Mesangial cell (primary cell): ENCODE measurements around the gene KIF19.

DNA sequence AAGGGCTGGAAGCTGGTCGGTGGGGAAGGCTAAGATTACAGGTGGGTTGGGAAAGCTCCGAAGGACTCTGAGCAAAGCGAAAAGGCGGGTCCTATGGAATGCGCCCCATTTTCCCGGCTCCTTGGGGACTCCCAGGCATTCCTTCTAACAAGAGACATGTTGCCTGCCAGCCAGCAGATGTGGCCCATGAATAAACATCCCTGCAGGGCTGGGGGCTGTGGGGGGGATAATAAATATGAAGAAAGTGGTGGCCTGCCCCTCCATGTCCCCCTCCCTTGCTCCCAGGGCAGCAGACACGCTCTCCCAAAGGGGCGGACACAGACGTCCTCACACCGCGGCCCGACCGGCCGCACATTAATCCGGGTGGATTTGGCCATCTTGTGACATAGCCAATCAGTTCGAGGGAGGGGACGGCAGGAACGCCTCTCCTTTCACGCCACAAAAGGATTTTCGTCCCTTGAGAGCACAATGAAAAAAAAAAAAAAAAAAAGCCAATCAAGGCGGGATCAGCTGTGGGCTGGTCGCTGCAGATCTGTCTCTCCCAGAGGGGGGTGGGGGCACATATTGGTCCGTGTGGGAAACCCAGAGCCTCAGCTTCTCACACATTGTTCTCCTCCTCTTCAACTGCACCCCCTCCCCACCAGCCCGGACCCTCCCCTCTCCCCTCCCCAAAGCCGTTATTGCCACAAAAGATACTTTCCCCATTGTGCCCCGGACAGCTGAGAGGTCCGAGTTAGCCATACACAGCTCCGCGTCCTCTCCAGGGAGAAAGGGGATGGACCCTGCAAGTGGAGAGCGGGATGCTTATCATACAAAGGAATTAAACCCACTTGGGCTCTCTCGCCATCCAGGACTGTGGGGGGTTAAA lies 98.7 kb downstream of the SOX9 start:
- RAMPAGE, long total RNA, result no peak

GRCh38 chr17:72514705-72515329 lies 394.0 kb downstream of the SOX9 start:
- RAMPAGE, long total RNA, result no peak

GRCh38 chr17:72538588-72539246 lies 417.9 kb downstream of the SOX9 start:
- RAMPAGE, long total RNA, result no peak

GRCh38 chr17:72794807-72795065 lies 297.8 kb downstream of the SLC39A11 start:
- RAMPAGE, long total RNA, result no peak

- RAMPAGE, long total RNA, result no peak
Measured at GRCh38 chr17:72902073-72902377, 190.5 kb downstream of the SLC39A11 start.

DNA sequence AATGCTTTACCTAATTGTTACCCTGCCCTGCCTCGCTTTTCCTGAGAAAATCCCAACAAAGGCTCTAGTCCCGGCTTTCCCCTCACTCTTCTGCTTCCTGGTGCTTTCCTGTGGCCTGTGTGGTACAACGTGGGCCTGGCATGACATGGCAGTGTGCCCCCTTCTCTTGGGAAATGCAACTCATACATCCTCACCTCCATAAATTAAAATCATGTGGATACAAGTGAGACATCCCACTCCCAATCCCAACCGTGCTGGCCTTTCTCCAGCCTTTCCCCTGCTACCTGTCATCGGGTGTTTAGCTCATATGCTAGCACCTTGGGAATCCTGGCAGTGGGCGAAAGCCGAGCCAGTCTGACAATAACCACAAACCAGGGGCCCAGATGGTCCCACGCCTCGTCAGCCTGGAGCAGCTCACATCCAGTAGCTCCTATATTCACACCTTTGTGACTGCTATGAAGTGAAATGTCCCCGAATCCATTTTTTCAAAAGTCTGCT lies 177.1 kb downstream of the SLC39A11 start:
- RAMPAGE, long total RNA, result no peak

GRCh38 chr17:73168575-73169325 lies 3.9 kb downstream of the SSTR2 start:
- RAMPAGE, long total RNA, result no peak

DNA sequence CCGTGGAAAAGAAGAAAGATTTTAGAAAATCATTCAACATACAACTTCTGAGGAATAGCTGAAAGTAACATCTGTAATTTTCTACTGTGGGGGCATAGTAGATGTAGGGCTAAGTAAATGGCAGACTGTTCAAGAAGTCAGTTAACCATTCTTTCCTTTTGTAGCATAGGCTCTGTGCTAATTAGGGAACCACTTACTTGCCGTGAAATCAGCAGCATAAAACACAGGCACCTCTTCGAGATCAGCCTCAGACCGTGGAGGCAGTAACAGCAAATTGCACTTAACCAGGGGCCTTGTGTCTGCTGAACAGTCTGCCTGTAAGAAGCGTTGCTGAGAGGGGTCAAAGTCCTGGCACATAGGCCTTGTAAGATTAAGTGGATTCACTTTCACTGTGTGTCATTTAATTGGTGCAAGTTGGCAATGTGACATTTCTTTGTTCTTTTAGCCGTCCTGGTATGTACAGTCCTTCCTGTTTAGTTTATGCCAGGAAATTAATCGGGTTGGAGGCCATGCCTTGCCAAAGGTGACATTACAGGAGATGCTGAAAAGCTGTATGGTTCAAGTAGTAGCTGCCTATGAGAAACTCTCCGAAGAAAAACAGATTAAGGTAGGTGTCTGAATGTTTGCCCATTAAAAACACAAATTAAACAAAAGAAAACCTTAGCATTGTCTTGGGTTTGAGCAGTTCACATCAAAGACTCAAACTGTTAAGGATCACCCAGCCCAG lies 10.5 kb downstream of the COG1 start:
- RAMPAGE, long total RNA, result no peak

DNA sequence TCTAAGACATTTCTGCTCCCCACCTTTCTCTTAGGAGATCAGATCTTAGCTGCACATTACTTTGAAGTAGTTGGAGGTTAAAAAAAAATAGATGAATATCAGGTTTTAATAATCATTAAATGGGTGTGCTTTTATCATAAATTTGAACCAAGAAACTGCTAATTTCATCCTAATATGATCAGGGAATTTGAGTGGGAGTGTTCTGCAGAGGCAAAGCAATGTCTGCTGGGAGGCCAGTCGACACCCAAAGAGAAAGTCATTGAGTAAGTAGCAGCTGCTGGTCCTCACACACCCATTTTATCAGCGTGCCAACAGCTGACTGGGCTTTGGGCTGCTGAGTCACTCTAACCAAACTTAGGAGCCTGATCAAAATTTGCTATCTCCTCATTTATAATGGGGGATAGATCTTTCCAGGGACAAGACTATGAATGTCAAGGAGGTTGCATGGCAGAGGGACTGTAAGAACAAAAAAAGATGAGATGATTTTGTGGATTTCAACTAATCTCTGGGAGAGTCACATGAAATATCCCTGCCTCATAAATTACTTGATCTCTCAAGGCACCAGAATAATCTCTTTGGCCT lies 3.5 kb downstream of the FAM104A start:
- RAMPAGE, long total RNA, result no peak

DNA sequence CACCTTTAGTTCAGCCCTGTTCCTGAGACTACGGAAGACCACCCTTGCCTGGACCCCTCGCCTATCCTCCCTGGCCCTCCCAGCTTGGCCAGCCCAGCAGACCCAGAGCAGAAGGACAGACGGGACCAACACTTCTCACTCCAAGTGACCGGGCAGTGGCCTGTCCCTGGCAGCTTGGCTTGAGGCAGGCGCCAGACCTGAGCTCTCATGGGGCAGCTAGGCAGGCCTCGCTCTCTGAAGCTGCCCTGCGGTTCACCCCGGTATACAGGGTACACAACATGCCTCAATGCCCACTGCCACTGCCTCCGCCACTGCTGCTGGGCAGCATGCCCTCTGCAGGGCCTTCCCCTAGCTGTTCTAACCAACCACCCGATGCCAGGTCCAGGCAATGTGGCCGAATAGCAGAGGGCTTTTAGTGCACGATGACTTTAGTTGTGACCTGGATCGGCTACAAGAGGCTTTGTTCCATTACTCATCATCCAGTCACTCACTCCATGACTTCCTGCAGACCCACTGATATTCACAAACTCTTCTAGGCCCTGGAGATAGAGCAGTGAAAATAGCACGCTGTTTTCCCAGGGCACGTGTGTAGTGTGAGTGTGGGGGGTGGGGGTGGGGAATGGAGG lies 19.8 kb downstream of the CDC42EP4 start:
- RAMPAGE, long total RNA, result no peak

DNA sequence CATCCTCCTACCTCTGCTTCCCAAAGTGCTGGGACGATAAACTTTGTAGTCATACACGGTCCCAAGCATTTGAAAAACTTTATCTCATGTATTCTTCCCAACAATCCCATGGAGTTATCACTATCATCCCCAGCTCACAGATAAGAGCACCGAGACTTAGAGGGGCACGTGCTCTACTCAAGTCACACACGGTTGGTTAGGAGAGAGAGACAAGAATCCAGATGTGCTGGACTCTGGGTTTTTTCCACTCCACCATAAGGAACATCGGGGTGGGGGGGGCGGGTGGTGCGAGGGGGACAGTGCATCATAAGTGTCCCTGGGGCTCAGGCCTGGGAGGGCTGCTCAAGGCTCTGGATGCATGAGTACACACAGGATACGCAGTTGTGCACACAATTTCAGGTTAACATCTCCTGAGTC lies 7.4 kb downstream of the CDC42EP4 start:
- RAMPAGE, long total RNA, result no peak

- RAMPAGE, long total RNA, result no peak
Measured at GRCh38 chr17:74042651-74043313, 160.7 kb upstream of the RPL38 start.

DNA sequence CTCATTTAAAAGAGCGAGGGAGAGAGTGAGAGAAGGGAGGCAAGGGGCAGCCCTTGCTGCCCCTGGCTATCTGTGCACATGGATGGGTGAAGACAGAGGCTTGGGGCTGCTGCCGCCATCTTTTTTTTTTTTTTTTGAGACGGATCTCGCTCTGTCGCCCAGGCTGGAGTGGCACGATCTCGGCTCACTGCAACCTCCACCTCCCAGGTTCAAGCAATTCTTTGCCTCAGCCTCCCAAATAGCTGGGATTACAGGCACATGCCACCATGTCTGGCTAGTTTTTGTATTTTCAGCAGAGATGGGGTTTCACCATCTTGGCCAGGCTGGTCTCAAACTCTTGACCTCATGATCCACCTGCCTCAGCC lies 158.5 kb upstream of the RPL38 start:
- RAMPAGE, long total RNA, result no peak

GRCh38 chr17:74055383-74056048 lies 148.0 kb upstream of the RPL38 start:
- RAMPAGE, long total RNA, result no peak

- RAMPAGE, long total RNA, result no peak
Measured at GRCh38 chr17:74280105-74280523, 6.1 kb downstream of the DNAI2 start.

DNA sequence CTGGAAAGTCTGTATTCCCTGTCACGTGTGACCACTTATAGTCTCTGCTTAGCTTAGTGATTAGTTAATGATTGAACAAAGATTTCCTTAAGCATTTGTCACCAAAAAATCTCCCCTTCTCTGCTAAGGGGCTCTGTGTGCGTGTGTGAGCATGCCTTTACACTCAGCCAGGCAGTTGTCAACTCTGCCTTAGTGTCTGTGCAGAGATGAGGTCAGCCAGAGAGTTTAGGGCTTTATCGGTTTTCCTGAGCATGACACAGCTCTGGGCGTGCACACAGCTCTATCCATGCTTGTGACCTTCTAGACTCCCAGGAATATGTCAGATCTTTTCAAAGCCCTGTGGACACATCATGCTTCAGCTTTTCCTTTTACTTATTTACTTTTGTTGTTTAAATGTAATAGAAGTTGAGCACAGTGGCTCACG lies 21.8 kb downstream of the DNAI2 start:
- RAMPAGE, long total RNA, result no peak

DNA sequence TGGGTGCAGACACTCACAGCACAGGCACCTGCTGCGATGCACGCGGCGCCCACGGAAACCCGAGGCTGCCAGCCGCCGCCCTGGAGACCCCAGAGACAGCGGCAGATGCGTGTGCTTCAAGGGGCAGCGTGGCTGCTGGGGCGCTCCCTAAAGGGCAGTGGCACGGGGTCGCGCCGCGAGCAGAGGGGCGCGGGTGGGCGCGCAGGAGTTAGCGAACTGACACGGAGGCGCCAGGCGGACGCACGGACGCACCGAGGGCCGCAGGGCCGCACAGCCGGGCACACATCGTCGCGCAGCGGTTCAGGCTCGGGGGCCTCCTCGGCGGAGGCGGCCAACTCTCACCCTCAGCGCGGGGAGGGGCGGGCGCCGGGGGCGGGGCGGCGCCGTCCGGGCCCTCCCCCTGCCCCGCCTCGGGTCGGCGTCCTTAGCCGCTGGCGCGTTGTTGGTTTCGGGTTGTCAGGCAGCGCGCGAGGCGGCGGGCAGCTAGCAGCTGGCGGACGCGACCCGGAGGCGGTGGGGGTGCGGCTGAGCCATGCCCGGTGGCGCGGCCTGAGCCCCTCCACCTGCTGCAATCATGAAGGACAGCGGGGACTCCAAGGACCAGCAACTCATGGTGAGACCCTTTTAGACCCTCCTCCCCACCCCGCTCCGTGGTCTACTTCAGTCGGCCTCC lies at the start of gene KIF19:
KIF19 (plus strand) TSS at position 451 of the 673 bp plus-strand sequence.
- RAMPAGE, long total RNA, result no peak

GRCh38 chr17:74429524-74430060 lies 2.3 kb upstream of the GPRC5C start:
- RAMPAGE, long total RNA, result no peak

- RAMPAGE, long total RNA, result no peak
Measured at GRCh38 chr17:74430518-74431560, 1.0 kb upstream of the GPRC5C start.

DNA sequence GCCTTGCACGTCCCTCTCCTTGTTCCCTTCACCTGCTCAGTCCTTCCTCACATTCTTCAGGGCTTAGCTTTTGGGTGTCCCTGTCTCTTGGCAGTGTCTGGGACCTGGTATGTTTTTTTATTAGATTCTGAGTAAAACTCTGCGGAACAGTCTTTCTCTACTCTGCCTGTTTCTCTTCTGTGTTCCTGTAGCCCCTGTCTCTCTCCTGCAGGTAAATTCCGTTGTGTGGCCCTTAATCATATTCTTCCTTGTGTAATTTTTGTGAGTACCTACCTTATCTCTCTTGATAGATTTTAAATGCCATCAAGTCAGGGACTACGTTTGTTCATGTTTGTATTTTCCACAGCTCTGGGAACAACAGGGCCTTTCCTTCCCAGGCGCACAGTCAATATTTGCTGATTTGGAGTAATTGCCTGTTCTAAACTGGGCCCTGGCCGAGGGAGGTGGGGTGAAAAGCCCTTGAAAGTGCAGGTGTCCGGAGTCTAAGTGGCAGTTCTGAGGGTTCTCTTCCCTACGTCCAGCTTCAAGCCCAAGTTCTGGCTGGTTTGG lies 4.5 kb downstream of the GPRC5C start:
- RAMPAGE, long total RNA, result no peak